REH cell (cell line): Measurements from ENCODE around the genes SLFN12L, CCL3L3, TBC1D3G, DHRS11, AATF and C17orf78.

- PRO-cap, result no peak
Observed at GRCh38 chr17:35433387-35433563, 975 bp upstream of the SLFN12 start.

GRCh38 chr17:35479932-35480414 is 31.4 kb upstream of the SLFN13 start:
- PRO-cap, result no peak

GRCh38 chr17:35537525-35537936 is at the start of gene SLFN12L:
Gene SLFN12L, minus strand, starts transcription at chr17:35537678.
- PRO-cap, result no peak

DNA sequence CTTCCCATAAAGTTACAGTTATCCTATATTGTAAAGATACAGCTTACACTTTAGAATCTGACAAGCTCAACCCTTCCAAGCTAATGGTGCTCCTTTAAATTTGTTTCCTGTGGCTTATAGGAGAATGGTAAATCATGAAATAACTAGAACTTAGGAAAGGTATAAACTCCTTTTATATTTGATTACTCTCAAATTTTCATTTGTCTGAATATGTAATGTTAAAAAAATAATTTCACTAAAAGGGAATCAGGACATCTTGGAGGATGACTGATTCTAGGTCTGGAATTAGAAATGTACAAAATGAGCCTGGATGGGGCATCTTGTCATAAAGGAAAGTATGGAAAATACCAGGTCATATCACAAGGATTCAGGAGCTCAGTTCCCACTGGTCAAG is 16.2 kb downstream of the AP2B1 start:
- PRO-cap, result no peak

DNA sequence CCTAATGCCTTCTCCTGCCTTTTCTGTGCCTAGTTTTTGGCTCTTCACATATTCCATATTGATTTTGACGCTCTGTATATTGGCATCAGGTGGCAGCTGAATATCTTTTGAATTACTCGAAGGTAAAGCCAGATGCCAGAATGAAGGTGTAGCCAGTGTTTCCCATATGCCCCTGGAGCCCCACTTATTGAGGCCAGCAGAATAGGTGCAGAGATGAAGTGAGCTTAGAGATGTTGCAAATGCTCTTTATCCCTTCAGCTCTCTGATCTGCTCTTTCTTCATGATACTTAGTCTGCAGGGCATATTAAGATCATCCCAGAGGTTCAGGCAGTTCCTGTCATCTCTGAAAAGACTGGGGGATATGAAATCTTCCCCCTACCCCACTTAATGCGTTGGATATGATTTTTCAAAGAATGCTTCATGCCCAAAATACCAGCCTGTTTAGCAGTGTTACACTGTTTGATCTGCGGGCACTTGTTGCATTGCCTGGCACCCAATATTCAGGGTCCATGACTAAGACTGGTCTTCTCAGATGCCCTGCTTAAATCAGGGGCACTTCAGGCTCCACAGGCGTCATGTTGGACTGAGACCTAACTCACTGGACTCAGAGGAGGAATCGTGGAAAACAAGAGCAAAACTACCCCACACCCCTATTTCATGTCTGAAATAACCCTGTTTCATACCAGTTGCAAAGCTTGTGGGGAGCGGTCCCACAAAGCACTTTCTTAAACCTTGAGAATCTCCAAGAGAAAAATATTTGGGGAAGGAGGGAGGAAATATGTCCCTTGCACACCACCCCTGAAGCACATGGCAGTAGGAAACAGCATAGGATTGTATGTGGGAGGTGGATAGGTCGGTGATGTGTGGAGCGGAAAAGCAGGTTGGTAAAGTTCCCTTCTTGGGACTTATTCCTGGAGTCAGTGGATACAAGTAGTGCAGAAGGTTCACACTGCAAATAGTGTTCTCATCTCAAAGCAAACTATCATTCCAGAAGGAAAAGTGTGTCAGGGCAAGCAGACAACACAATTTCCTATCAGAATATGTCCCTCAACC is 6.3 kb upstream of the RASL10B start:
- PRO-cap, result no peak

DNA sequence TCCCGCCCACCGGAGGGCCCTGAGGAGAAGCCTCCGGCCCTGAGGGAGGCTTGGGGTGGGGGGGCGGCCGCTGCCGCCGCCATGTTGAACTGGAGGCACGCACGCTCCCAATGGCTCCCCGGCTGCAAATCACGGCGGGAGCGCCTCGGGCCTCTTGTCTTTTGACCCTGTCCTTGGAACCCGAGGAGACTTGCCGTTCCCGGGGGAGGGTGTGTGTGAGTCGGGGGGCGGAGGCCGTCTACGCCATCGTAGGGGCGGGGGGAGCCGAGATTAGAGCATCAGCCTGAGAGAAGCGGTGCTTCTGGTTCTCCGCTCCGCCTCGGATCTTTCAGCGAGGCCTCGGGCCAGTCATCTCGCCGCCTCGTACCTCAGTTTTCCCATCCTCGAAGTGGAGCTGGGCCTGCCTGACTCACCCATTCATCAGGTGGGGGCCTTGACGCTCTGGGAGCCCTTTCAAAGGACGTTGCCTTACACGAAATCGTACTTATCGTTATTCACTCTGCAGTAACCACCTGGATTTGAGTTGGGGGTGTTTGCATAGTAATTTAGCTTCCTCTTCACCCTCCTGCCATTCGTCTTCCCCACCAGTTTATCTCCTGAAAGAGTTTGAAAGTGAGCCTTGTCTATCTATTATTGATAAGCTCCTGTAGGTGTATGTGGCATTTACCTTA is 491 bp downstream of the TAF15 start:
- PRO-cap, result unidirectional peak, plus-strand start at position 82 of the sequence; bidirectional peak, plus-strand start at position 298 of the sequence, minus-strand start at position 131 of the sequence

- PRO-cap, result no peak
Observed at GRCh38 chr17:35823963-35824341, 14.7 kb downstream of the TAF15 start.

DNA sequence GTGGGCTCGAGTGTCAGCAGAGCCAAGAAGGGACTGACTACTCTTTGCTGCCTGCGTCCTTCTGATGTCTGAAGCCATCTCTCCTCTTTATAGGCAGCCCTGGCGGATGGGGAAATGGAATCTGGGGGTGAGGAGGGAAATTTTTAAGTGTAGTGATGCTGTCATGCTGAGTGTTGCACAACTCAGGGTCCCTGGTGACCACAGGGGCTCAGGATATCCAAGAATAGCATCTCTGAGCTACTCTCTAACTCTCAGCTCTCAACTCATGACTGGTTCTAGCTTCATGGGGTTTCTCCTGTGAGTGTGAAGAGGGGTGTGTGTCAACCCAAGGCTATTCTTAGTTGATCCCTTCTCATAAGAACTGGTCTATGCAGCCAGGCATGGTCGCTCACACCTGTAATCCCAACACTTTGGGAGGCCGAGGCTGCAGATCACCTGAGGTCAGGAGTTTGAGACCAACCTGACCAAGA is at the start of gene CCL3L3:
Gene CCL3L3 (minus strand): TSS at position 63 of the 470 bp plus-strand sequence.
- PRO-cap, result bidirectional peak, plus-strand start at position 266 of the sequence, minus-strand start at position 277 of the sequence

DNA sequence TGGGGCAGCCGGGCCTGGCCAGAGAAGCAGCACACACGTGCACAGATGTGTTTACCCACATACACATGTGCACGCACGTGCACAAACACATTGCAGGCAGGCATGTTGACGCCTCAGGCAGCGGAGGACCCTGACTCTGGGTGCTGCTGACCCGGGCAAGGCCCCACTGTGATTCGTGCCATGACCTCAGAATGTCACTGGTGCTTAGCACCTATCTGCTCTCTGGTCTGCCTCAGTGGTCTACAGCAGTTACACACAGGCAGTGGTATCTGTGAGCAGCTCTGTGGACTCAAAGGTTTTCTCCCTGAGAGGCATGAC is at the start of gene TBC1D3G:
Gene TBC1D3G (plus strand): TSS at position 247 of the 318 bp plus-strand sequence.
- PRO-cap, result no peak

GRCh38 chr17:36577728-36578260 is 13.9 kb upstream of the DHRS11 start:
- PRO-cap, result no peak

DNA sequence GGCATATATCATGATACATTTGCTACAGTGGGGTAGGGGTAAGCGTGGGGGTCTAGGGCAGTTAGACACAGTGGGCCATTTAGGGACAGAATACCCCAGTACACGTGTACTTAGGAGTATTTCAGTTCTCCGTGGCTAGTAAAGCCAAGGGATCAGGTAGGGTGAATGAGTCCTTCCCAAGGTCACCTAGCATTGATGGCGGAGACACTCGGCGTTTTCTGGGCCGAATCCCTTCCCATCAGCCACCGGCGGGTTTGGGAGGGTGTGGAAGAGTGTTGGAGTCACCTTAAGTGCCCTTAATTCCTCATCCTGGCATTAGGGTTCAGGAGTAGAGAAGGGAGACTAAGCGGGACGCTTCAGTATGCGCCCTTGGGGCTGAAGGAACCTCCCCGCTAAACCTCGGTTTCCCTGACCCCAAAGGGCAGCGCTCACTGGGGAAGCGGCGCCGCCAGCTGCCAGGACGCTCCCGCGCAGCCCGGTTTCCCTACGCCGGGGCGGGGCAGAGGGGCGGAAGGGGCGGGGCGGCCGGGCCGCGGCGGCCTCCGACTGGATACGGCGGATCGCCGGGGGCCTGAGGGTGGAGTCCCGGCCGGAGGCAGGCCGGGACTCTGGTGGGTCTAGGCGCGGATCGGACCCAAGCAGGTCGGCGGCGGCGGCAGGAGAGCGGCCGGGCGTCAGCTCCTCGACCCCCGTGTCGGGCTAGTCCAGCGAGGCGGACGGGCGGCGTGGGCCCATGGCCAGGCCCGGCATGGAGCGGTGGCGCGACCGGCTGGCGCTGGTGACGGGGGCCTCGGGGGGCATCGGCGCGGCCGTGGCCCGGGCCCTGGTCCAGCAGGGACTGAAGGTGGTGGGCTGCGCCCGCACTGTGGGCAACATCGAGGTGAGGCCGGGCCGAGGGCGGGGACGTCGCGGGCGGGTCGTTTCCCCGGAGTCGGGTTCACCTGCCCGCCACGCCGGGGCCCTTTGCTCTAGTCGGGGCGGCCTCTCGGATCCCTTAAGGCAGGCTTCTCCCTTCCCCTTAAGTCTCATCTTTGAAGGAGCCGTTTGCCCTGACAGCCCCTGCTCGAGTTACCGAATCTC is at the start of gene DHRS11:
Gene DHRS11 (plus strand): TSS at position 603 of the 1,080 bp plus-strand sequence.
- PRO-cap, result bidirectional peak, plus-strand start at position 603 of the sequence, minus-strand start at position 454 of the sequence

GRCh38 chr17:36721403-36721986 is 120.1 kb downstream of the MRM1 start:
- PRO-cap, result no peak

GRCh38 chr17:36727654-36728274 is 126.4 kb downstream of the MRM1 start:
- PRO-cap, result no peak

DNA sequence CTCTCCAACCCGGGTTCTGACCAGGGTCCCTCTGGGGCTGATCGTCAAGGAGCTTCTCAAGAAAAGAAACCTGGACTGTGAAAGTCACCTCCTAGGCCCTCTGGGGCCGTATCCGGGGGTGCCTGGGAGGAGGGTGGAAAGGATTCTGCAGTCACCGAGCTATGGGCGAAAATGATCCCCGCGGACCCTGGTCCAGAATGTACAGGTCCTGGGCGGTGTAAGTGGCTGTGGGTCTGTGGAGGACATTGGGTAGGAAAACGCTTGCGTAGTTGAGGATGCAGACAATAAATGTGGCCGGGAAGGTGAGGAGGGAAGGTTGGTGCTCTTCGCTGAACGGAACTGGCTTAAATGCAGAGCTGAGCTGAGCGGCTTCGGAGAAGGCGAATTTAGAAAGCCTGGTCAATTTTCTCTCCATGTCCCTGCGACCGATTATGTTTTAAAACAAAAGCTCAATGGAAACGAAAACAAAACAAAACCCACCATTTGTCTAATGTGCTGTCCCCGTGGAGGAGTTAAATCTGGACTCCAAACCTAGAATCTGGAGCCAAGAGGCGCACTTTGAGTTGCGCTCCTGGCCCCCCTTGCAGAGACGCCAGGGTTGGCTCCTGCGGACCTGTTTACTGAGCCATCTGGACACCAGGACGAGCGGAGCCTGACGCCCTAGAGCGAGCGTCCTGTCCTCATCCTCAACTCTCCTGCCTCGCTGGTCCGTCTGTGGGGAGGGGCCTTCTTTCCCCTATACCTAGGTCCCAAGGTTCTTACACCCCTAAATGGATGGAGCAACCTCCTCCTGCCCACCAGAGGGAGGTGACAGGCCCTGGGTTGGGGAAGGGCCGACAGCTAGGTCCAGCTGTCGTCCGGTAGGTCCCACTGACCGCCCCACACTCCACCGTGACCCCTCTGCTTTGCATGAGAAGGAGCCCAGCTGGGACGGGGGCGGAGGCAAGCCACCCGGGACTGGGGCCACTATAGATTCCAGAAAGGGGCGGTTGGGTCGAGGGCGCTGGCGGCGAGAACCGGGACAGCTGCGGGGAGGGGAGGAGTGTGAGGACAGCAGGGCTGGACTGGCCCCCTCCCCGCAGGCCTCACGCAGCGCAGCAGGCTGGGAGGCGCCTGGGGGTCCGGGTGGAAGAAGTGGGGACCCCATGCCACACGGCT is 3.3 kb upstream of the LHX1 start:
- PRO-cap, result no peak

- PRO-cap, result no peak
Observed at GRCh38 chr17:36948260-36948689, 479 bp upstream of the AATF start.

DNA sequence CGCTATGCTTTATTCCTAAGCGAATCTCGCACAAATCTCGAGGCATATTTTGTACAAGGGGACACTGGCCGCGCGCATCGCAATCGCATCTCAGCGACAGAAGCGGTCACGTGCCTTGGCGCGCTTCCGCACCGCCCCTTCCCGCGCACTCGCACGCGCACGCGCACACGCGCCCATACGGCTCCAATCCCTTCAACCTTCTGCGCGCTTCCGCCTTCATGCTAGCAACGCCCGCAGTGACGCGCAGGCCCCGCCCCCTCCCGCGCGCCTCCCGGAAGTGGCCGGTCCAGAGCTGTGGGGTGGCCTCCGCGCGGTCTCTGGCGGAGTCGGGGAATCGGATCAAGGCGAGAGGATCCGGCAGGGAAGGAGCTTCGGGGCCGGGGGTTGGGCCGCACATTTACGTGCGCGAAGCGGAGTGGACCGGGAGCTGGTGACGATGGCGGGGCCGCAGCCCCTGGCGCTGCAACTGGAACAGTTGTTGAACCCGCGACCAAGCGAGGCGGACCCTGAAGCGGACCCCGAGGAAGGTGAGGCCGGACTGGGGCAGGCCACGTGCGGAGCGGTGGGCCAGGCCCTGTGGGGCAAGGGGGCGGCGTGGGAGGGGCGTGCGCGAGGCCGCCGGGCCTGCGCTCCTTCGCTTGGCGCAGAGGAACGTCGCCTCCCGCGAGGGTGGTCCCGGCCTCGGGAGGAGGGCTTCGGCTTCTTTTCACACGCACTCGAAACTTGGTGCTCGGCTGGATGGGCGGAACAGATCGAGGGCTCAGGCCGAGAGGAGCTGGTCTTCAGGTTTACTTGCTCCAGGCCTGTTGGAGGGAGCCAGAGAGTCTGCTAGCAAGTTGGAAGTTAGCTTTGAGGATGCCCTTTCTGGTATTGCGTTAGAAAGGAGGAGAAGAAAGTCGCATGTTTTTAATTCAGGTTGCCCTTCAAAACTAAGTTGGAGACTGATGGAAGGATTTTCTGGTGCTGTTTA is at the start of gene AATF:
Gene AATF (plus strand): TSS at position 265 of the 970 bp plus-strand sequence.
- PRO-cap, result bidirectional peak, plus-strand start at position 324 of the sequence, minus-strand start at position 112 of the sequence; bidirectional peak, plus-strand start at position 715 of the sequence, minus-strand start at position 540 of the sequence

- PRO-cap, result no peak
Observed at GRCh38 chr17:36952820-36953549, 4.2 kb downstream of the AATF start.

DNA sequence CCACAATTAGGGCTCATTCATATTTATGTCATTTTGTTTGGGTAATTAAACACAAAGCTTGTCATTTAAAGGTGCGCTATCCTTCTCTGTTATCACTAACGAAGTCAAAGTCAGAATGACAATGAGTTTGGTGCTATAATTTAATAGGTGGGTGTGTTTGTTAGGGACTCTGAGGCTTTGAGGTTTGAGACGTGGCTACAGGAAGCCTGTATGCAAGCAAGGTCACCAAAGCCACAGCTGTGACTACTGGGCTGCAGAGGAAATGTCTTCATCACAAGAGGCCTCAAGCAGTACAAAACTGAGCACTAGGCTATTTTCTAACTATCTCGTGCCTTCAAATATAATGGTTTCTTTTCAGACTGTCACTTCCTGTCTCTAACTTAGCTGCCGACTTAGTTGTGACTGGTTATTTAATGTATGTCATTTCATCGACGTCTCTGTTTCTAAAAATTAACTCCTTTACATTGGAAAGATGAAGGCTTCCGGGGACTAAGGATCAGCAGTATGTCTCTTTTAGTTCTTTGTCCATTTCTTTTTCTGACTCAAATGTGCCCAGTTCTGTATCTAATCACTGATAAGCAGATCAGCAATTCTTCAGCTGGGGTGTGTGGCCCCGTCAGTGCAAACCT is 141.3 kb downstream of the AATF start:
- PRO-cap, result no peak

- PRO-cap, result no peak
Observed at GRCh38 chr17:37375690-37376170, at the start of gene C17orf78. Gene C17orf78, plus strand, starts transcription at chr17:37375985.

DNA sequence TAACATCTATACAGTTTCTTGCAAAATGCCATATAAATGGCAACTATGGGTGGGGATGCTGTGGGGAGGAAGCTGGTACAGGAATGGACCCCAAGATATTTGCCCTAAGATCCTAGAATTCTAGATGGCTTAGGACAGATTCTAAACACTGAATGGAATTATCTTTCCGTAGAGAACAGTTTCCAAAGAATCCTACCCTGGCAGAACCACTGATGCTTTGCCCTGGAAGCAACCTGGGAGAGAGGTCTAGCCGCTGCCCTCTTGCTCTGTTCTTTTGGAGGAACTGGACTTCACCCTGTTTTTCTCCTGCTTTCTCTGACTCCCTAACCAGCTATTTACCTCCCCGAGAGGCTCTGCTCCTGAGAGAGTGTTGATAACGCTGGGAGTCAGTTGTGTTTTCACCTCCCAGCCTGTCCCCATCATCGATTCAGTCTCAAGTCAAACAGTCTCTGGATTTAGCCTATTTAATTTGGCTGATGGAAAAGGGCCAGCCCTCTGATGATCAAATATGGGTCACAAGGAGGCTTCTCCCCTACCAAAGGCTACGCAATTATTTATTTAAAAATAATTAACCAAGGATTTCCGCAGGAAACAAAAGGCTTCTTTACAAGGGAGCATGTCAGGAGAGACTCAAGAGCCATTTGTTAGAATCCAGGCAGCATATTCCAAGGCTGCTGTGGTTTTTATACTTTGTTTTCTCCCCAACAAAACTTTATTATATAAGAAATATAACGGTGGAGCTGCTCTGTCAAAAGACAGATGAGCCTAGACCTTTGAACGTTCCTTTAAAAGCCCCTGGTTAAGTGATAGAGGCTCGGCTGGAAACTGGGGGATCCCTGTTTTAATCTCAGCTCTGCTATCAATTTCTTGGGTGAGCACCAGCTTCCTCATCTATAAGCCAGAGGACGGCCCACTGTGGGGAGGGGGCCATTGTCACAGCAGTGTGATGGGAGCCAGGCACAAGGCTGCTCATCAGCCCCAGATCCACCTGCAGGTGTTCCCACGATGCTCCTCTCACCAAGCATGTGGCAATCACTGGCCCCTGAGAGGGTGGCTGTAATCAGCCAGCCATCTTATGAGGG is 31.7 kb downstream of the HNF1B start:
- PRO-cap, result no peak